ENCODE data around the genes C3orf38, EPHA3 and OR5H6.

DNA sequence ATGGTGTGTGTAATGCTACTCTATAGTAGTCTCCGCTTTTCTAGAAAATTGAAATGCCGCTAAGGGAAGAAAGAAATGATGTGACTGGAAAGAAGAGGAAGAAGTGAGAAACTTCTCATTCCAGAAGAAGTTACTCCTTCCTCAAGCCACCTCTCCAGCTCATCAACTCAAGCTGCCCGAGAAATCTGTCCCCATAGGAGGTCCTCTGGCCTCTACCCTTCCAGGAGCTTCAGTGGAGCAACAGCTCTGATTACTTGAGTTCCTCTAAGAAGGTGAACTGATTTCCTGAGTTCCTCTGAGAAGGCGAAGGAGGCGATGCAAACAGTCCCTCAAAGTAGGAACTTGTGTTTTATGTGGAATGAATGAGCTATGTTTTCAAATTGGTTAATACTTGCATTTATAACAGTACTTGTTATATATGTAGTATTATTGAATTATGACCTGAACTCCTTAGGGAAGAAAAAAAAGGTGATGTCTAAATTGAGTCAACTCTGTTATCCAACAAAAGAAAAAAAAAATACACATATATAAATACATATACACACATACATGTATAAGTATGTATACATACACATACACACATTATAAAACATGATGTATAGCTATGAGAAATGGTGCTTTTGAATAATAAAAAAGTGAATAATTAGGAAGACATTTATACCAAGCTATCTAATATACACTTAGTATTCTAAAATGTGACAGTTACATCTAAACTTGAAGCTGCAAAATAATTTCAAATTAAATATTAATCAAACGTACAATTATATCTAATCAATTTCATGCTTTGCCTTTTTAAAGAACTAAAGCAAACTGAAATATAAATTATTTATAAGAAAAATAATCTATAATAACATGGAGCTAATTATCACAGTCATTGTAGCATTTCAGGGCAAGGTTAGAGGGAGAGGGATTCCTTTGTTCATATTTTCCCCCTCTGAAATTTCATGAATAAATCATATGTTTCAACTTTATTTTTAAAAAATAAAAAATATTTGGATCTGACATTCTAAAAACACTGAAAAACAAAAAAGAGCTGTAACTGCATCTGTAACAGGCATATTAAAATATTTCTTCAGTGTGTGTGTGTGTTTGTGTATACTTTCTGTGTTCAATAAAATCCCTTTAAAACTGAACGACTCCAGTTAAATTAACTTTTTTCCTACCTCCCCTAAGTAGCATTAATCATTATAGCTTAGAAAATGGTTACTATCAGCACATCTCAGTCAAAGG is 843.9 kb downstream of the ROBO1 start:
- PRO-cap: no peak

- PRO-cap: no peak
These were observed 29.7 kb downstream of the GBE1 start for GRCh38 chr3:81731679-81732222.

DNA sequence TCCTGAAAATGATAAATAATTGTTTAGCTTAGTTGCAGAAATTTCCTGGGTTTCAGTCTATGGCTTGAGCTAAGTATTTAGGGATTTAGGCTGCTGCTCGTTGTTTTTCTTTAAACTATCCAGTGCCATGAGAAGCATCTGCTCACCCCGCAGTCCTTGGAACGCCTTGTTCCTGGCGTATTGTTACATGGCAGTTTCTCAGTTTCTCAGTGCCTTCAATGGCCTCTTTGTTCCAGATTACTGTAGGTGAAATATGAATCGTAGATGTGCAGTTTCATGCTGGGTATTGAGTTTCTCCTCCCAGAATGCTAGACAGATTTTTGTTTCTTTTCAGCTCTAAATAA is 269.5 kb upstream of the GBE1 start:
- PRO-cap: no peak

DNA sequence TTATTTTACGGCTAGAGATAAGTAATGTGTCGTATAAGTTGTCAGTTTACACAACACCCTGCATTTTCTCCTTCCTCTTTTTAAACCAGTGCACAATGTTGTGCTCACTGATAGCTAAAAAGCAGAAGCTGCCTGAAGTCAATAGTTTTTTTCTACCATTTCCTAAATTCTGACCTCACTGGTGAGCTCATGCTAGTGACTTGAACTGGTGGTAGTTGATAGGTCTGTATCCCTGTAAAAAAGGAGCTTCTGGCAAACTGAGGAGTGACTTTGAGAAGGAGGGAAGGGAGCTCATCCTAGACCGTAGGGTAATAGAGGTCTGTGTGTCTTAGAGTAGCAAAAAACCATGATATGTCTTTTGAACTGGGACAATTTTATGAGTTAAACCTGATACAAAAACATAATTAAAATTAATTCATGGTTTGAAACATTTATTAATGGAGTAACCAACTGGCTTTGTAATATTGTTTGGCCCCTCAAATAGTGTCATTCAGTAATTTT is 368.7 kb upstream of the GBE1 start:
- PRO-cap: no peak

DNA sequence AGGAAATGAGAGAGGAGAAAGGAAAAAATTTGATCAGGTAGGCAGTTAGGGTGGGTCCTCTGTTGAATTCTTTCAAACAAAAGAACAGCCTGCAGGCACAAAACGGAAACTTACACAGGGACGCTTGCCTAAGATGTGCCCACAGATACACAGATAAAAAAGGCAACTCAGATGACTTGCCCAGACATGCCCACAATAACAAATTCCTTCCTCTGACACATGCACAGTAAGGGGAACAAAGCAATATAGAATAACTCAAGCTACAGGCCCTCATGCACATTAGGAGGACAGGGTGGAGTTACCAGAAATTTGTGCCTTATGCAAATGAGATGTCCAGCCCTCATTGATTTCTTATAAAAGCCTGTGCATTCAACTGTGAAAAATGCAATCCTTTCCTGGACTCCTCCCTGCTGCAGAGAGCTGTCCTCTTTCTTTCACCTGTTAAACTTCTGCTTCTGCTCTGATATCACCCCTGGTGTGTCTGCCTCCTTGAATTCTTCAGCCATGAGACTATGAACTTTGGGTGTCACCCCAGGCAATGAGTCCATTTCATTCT is 1024.2 kb upstream of the CADM2 start:
- PRO-cap: no peak

DNA sequence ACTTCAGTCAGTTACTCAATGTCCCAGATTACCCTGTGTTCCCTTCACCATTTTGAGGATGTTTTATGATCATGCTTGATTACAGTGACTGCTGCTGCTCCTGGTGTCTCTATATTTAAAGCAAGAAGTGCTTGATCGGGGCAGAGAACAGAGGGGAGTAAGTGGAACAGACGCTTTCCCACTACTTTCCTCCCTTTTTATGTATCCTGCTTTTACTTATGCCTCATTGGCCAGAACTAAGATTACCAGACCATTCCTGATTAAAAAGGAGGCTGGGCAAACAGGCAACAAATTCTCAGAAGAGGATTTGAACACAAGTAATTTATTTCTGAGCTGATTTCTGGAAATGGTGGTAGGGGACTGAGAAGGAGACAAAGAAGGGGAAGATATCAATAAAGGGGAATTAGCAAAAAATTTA is 612.1 kb downstream of the VGLL3 start:
- PRO-cap: no peak

DNA sequence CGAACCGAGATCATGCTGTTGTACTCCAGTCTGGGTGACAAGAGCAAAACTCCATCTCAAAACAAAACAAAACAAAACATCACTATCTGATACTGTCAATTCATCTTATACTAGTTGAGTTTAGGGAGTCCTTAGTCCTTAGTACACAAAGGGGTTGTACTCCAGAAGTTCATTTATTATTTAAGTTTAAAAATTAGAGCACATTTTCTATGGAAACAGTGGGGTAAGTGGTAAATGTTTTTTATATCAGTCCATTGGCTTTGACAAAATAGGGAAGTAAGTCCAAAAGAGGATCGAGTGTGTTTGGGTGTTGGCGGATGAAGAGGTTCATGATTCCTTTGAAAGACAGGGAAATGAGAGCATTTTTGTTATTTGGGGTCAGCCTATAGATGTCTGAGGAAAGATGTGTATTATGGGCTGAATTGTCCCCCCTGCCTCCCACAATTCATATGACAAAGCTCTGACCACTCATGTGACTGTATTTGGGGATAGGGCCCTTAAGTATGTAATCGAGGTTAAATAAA is 9.7 kb downstream of the CHMP2B start:
- PRO-cap: no peak

DNA sequence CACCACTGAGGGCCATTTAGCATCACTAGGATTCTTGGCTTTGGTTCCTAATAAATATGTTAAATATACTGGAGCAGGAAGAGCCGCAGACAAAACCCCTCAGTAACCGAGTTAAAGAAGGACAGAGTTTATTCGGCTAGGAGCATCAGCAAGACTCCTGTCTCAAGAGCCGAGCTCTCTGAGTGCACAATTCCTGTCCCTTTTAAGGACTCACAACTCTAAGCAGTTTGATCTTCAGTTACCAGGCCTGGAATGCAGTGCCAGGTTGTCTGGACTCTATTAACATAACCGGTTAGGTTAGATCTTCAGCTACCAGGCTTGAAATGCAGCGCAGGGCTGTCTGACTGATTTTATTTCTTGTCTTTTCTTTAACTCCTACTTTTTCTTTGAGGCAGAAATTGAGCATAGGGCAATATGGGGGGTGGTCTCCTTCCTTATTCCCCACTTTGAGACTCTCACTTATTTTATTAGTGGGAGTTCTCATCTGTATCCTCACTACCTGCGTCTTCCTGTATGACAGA is 58.8 kb upstream of the HTR1F start:
- PRO-cap: no peak

DNA sequence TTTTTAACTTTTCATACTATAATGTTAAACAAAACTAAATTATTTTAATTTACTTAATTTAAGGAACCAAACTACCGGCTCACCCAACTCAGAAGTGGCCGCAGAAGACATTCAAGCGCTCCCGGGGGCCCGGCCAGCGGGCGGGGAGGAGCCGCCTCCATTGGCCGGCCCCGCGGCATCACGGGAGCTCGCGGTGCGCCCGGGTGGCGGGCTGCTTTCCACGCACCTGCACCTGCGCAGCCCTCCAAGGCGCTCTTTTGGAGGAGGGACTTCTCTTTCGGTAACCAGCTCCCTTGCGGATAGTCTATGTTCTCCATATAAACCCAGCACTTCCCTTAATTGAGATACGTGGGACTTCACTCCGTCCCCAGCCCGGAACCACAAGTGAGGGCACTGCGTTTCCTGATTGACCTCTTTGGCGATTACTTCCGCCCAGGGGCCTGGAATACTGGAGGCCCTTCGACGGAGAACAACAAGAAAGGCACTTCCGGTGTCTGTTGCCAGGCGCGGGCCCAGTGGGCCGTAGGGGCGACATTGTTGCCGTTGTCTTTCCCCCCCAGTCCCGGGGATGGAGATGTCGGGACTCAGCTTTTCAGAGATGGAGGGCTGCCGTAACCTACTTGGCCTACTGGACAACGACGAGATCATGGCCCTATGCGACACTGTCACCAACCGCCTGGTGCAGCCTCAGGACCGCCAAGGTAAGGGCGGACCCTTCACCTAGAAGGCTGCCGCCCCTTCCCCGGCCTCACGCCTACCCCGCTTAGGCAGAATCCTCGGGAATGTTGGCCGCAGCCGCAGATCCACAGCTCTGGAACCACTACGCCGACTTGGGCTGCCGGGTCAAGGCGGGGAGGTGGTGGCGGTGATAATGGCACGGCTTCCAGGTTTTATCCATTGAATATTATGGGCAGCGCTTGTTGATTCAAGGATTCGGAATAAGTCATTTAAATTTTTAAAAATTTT is at the start of gene C3orf38:
C3orf38 (plus strand) TSS at position 475 of the 966 bp plus-strand sequence.
- PRO-cap: unidirectional peak, plus-strand start at position 191 of the sequence; unidirectional peak, plus-strand start at position 247 of the sequence; bidirectional peak, plus-strand start at position 503 of the sequence, minus-strand start at position 380 of the sequence

GRCh38 chr3:89107179-89108028 is at the start of gene EPHA3:
Gene EPHA3 (plus strand): TSS chr3:89107621.
- PRO-cap: bidirectional peak, plus-strand start at chr3:89107691, minus-strand start at chr3:89107546

DNA sequence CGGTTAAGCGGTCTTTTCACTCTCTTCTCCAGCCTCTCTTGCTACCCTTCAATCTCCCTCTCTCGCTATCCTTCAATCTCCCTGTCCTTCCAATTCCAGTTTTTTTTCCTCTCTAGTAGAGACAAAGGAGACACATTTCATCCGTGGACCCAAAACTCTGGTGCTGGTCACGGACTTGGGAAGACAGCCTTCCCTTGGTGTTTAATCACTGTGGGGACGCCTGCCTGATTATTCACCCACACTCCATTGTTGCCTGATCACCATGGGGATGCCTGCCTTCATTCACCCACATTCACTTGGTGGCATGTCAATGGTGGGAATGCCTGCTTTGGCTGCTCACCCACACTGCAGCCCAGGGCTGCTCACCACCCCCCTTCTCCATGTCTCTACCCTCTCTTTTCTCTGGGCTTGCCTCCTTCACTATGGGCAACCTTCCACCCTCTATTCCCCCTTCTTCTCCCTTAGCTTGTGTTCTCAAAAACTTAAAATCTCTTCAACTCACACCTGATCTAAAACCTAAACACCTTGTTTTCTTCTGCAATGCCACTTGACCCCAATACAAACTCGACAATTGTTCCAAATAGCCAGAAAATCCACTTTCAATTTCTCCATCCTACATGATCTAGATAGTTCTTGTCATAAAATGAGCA is 35.0 kb downstream of the PROS1 start:
- PRO-cap: no peak

DNA sequence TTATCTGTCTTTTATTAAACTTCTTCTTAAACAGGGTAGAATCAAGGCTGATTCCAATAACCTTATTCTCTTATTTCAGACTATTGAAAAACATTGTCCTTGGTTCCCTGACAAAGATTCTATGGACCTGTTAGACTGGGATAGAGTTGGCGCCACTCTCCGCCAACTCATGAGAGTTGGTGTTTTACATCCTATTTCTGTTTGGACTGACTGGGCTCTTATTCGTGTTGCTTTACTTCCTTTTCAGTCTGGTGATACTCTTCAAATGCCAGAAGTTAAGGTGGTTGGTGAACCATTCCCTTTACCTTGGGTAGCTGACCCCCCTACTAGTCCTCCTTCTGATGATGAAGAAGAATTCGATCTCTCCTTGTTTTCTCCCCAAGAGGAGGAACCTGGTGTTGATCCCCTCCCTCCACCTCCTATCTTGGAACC is 585.4 kb downstream of the NSUN3 start:
- PRO-cap: no peak

DNA sequence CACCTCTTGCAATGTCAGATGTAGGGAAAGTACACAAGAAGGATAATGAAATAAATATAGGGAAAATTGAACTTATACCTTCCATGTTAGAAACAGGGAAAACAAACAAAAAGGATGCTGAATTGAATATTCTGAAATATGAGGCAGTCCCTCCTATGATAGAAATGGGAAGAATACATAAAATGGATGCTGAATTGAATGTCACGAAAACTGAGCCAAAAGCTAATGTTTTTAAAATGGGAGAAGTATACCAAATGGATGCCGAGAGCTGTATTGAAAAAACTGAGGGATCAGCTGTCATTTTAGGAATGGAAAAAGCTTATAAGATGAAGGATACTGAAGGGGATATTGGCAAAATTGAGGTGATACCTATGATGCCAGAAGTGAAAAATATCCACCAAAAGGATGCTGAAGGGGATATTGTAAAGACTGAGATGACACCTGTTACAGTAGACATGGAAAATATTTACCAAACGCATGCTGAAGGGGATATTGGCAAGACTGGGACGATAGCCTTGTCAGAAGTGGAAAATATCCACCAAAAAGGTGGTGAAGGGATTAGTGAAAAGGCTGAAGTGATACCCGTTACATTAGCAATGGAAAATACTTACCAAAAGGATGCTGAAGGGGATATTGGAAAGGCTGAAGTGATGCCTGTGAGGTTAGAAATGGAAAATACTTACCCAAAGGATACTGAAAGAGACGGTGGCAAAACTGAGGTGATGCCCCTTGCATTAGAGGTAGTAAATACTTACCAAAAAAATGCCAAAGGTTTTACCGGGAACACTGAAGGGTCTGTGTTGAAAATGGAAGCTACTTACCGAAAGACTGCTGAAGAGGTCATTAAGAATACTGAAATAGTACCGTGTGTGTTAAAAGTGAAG is 54.2 kb downstream of the CRYBG3 start:
- PRO-cap: no peak

- PRO-cap: no peak
These were observed 62.2 kb downstream of the RIOX2 start for GRCh38 chr3:97910009-97910489.

- PRO-cap: unidirectional peak, plus-strand start at chr3:97932697
These were observed 39.9 kb downstream of the RIOX2 start for GRCh38 chr3:97932331-97932784.

DNA sequence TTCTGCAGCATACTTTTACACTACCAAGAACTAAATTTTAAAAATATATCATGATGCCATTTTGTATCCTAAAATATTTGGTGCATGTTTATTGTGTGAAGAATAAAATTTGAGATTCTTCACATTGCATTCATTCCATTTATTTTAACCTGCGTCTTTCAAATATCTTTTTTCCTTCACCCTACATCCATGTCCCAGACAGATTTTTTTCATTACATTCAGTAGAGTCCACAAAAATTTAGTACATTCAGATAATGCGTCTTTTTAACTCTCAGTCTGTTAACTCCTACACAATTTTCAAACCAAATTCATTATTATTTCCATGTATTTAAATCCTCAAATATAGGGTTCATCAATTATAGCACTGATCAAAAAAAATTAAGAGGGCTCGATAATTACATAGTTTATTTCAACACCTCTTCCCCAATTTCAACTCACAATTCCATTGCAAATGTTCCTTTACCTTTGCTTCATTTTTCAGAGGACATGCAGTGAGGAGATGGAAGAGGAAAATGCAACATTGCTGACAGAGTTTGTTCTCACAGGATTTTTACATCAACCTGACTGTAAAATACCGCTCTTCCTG is at the start of gene OR5H6:
OR5H6 (plus strand) TSS at position 411 of the 586 bp plus-strand sequence.
- PRO-cap: no peak

- PRO-cap: no peak
These were observed 3.8 kb downstream of the ST3GAL6 start for GRCh38 chr3:98766970-98767264.

DNA sequence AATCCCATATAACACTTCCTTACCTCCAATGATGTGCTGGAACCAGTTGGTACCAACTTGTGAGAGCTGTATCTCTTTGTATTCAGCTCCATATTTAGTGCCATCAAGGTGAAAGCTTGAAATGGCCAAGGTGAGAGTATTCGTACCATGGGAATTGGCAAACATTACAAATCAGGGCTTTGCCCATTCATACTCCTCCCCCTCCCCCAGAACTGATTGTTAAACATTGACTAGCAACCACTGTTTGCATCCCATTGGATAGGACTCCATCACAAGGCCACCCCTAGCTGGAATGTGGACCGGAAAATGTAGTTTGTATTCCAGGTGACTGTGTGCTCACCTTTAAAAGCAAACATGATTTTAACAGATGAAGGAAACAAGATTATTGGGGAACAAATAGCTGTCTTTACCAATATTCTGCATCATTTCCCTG is 14.1 kb downstream of the ST3GAL6 start:
- PRO-cap: no peak

DNA sequence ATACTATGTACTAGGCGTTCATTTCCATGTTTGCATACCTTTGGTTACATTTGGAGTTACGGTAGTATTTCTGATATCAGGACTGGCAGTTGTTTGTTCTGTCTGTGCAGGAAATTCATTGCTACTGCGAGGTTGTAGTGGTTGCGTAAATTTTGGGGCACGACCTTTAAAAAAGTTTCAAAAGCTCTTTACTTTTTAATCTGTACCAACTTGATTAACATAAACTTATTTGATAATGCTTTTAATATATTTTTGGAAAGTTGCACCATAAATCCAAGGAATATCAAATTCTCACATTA is 48.0 kb downstream of the ST3GAL6 start:
- PRO-cap: no peak

- PRO-cap: no peak
These were observed 9.8 kb downstream of the COL8A1 start for GRCh38 chr3:99648196-99648647.

Data from paraaortic lymph node (tissue), 1 donor.